Measurements from ENCODE around the genes ZNF91 and ZNF726.

DNA sequence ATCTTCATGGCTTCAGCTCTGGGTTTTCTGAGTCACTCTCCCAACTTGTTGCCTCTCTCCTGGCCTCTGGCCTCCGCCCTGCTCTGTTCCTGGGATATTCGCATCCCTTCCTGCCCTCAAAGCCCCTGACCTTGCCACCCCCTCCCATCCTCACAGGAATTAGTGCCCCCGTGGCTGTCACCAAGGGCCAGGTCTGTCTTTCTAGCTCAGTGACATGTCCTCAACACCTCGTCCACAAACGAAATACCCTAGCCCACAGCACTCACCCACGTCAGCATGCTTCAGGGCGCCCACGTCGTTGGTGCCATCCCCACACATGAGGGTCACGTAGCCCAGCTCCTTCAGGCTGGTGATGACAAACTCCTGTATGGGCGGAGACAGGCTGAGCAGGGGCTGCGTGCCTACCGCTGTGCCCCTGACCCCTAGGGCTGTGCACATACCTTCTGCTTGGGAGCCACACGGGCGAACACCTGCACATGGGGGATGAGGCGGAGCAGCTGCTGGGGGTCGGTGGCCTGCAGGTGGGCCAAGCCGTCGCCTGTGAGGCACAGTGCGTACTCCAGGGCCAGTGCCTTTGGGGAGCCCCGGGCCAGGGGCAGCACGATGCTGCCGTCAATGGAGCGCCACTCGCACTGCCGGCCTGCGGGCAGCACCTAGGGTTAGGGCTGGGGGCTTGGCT is 6.0 kb upstream of the GMIP start:
- PRO-cap, 2 experiments = no peak in any of the 2 experiments

GRCh38 chr19:19679029-19680092 is 10.7 kb downstream of the ZNF101 start:
- PRO-cap, 2 experiments = no peak in any of the 2 experiments

- PRO-cap, 2 experiments = no peak in any of the 2 experiments
Observed at GRCh38 chr19:19710594-19710911, 22.4 kb downstream of the ZNF14 start.

- PRO-cap, 2 experiments = no peak in any of the 2 experiments
Observed at GRCh38 chr19:19732412-19732898, 457 bp downstream of the ZNF14 start.

- PRO-cap, 2 experiments = no peak in any of the 2 experiments
Observed at GRCh38 chr19:20068450-20068859, 9.3 kb upstream of the ZNF90 start.

GRCh38 chr19:20747494-20748118 is 28.5 kb upstream of the ZNF66 start:
- PRO-cap, 2 experiments = no peak in any of the 2 experiments

DNA sequence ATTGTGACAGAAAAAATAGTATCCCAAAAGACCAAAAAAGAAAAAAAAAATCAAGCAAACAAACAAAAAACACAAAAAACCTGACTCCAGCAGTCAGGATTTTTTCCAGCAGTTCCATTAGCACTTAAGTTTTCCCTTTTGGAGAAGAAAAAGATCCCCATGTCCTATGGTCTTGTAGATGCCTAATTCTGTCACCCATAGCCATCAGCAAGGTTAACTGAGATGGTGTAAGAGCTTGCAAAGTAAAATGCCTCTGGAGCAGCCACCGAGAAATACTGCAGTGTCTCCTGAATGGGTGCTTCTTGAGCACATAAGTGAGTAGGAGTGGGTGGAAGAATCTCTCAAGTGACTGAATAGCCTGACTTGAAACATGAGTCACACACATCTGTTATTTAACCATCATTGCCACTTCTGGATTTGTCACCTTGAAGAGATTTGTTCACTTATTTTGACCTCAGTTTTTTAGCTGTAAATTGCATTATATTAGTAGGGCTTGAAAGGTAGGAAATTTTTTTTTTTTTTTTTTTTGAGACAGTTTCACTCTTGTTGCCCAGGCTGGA is 2.3 kb downstream of the ZNF714 start:
- PRO-cap, 2 experiments = no peak in any of the 2 experiments

GRCh38 chr19:21440191-21440857 is 43.4 kb downstream of the ZNF493 start:
- PRO-cap, 2 experiments = no peak in any of the 2 experiments

GRCh38 chr19:21586557-21587381 is 81.4 kb downstream of the ZNF429 start:
- PRO-cap, 2 experiments = no peak in any of the 2 experiments

DNA sequence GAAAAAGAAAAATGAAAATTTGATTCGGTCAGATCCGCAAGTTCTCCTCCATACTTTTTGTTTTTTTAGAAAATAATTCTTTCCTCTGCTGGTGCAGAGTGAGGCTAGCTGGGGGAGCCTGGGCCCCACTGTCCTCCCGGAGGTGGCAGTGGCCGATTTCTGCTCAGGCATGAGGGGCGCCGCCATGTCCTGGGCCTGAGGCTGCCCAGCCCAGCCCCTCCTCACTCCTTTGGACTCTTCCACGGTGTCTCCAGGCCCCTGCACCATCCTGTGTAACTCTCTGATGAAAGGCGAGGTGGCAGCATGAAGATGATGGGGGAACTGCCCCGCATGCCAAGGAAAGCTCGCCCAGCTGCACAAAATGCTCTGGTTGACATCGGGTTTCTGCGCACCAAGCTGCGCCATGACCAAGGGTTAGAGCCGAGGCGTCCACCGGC is 58.2 kb downstream of the ZNF100 start:
- PRO-cap, 2 experiments = no peak in any of the 2 experiments

DNA sequence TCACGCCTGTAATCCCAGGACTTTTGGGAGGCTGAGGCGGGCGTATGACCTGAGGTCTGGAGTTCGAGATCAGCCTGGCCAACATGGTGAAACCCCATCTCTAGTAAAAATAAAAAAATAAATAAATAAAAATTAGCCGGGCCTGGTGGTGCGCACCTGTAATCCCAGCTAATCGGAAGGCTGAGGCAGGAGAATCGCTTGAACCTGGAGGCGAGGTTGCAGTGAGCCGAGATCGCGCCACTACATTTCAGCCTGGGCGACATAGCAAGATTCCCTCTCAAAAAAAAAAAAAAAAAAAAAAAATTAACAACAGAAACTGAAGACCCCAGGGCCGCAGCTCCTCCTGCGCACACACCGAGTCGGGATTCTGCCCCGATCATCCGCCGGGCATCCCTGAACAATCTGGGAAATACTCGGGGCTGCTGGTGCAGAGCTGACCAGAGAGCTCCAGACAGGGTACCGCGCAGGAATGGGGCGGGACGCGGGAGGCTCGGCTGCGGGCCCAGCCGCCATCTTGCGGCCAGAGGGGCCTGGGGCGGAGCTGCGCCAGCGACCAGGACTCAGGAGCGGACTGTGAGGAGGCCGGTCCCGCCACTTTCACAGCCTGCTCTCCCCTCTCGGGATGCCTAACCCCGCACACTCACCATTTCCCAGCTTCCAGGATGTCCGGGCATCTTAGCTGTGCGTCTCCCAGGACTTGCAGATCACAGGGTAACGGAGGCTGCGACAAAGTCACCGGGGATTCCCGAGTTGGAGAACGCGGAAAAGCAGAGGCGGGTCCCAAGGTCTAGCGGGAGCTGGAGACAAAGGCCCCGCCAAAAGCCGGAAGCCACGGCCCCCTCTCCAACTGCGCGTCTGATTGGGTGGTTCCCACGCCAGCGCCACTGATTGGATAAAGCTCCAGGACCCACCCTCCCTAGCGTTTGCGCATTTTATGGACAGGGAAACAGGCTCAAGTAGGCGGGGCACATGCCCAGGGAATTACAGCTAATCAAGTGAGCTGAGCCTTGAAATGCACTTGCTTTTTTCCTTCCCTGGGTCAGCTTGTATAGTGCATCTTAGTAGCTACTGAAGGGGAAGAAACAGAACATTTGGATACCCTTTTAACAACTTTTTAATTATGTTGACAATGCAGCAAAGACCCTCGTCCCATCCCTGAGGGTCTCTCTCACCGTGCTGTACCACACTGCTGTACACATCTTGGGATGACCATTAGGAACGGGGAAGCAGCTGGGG is 15.7 kb upstream of the ZNF43 start:
- PRO-cap, 2 experiments = peak in 1 of 2 experiments; most common plus-strand start position 571 of the sequence (in 1); most common minus-strand start position 526 of the sequence (in 1)

DNA sequence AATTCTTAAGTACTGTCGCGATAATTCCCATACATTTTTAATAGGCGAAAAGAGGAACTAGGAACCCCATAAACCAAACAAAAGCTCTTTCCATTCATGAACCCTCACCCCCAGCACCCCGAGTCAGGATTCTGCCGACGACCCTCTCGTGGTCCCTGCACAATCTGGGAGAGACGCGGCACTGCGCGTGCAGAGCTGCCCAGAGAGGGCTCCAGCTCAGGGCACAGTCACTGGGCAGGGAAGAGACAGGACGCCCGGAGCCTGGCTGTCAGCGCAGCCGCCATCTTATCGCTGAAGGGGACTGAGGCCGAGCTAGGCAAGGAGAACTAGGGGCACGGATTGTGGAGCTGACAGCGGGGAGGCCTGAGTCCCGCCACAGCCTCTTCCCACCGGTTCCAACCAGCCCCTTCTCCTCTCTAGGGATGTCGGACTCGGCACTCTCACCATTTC is 370 bp downstream of the ZNF98 start:
- PRO-cap, 2 experiments = no peak in any of the 2 experiments

GRCh38 chr19:22428548-22429017 is 6.4 kb upstream of the ZNF98 start:
- PRO-cap, 2 experiments = no peak in any of the 2 experiments

GRCh38 chr19:22532179-22532968 is 101.8 kb upstream of the ZNF492 start:
- PRO-cap, 2 experiments = peak in 2 of 2 experiments; most common plus-strand start chr19:22532737 (in 2); most common minus-strand start chr19:22532485 (in 1)

DNA sequence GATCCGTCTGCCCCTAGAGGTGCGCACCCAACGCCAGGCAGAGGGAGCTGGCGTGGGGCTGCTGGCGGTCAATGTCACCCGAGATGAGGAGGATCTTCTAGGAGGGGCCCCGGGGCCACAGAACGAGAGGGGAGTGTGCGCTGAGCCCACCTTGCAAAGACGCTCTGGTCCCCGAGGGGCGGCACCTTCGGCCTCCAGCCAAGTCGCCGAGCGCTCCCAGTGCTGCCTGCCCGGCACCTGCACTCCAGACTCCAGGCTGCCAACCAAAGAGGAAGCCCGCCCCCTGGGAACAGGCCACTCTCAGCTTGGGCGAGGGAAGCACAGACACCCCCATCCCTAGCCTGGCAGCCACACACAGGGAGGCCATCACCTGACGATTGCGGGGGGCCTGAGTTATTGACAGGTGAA is 10.4 kb upstream of the ZNF492 start:
- PRO-cap, 2 experiments = no peak in any of the 2 experiments

DNA sequence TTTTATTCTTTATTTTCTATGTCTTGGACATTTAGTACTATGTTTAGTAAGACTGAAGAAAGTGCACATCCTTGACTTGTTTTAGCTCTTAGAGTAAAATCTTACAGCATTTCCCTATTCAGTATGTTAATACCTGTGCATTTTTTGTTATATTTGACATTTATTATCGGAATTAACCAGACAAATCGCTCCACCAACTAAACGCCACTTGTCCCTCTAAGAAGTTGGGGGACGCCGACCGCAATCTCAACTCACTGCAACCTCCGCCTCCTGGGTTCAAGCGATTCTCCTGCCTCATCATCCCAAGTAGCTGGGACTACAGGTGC is 60.5 kb downstream of the ZNF492 start:
- PRO-cap, 2 experiments = no peak in any of the 2 experiments

- PRO-cap, 2 experiments = no peak in any of the 2 experiments
Observed at GRCh38 chr19:23264275-23264686, 14.1 kb upstream of the ZNF724 start.

DNA sequence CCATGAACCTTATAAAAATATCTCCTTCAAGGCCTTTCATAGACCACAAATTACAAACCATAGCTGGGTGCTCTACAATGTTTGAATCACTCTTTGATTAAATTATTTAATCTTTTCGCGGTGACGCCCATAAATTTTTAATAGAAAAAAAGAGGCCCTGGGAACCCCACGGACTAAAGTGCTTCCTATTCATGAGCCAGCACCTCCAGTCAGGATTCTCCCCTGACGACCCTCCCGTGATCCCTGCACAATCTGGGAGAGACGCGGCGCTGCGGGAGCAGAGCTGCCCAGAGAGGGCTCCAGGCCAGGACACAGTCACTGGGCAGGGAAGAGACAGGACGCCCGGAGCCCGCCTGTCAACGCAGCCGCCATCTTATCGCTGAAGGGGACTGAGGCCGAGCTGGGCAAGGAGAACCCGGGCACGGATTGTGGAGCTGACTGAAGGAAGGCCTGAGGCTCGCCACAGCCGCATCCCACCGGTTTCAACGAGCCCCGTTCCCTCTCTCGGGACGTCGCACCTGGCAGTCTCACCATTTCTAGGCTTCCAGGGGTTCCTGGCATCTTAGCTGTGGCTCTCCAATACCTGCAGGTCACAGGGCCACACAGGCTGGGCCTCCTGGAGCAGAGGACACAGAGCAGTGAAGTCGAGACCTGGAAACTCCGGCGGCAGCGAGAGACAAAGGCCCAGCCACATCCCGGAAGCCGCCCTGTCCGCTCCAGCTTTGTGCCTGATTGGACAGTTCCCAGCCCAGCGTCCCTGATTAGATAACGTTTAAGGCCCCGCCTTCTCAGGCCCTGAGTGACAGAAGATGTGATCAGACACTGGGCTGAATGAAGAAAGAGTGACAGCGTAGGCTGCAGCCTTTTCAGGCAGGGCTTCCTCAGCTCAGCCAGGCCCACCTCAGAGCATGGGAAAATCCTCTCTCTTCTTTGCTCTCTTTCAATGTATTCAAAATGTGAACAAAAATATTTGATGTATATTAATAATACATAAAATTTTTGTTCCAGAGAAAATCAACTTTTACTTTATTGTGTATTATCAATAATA is at the start of gene ZNF91:
ZNF91 (minus strand) TSS at position 678 of the 1,048 bp plus-strand sequence.
- PRO-cap, 2 experiments = peak in 2 of 2 experiments; most common plus-strand start position 830 of the sequence (in 1); most common minus-strand start position 592 of the sequence (in 1)

DNA sequence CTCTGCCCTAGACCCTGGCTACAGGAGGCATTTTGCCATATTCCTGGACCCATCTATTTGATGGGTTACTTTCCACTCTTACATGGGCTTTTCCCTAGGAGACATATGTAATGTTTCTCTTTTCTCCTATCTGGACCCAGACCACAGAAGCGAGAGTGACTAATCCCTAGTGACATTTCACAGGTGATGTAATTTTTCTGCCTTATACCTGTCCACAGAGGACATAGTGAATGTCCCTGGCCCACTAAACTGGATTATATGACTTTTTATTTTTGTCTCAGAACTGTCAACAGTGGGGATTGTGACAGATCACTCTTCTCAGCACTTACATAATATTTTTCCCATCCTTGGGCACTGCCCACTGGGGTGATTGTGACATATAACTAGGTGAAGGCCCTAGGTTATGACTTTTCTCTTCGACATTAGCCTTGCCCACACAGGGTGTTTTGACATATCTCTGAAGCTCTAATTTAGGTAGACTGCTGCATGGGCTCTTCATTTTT is 7.9 kb upstream of the ZNF726 start:
- PRO-cap, 2 experiments = no peak in any of the 2 experiments

DNA sequence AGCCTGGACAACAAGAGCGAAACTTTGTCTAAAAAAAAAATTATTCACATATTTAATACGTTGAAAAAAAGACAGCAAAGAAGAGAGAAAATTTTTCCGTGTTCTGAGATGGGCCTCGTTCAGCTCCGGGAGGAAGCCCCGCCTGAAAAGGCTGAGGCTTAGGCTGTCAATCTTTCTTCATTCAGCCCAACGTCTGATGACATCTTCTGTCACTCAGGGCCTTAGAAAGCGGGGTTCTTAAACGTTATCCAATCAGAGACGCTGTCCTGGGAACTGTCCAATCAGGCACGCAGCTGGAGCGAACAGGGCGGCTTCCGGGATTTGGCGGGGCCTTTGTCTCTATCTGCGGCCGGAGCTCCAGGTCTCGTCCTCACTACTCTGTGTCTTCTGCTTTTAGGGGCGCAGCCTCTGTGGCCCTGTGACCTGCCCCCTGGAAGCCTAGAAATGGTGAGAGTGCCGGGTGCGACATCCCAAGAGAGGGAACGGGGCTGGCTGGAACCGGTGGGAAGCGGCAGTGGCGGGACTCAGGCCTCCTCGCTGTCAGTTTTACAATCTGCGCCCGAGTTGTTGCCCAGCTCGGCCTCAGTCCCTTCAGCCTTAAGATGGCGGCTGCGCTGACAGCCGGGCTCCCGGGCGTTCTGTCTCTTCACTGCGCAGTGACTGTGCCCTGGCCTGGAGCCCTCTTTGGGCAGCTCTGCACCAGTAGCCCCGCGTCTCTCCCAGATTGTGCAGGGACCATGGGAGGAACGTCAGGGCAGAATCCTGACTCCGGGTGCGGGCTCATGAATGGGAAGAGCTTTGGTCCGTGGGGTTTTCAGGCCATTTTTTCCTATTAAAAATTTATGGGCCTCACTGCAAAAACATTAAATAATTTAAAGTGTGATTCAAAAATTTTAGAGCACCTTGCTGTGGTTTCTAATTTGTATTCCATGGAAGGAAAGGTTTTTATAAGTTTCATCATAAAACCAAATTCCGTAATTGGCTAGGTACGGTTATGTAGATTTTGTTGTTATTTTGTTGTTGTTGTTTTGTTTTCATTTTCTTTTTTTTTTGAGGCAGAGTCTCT is at the start of gene ZNF726:
ZNF726 (plus strand) TSS at position 336 of the 1,066 bp plus-strand sequence.
- PRO-cap, 2 experiments = peak in 1 of 2 experiments; most common plus-strand start position 342 of the sequence (in 1); most common minus-strand start position 120 of the sequence (in 1)